Fibroblast of villous mesenchyme (primary cell): Measurements from ENCODE around the genes PPP2R2C and TADA2B.

DNA sequence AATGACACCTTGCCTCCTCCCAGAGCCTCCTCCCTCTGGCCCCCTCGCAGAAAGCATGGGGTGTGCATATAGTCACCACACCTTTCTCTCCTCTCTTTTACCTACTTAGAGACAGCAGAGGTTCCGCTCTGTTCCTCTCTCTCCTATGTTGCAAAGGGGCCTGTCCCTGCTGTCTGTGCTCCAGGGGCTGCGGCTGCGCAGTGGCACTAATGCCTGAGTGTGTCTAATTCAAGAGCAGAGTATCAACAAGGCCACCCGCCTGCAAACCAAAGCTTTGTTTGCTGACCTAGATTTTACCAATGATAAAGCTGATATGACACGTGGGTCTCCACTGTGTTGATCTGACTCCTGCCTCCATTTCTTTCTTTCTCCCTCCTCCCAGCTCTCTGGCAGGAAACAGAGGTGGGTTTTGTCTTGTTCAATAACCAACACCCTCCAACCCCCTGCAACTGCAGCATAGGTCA lies 74.9 kb downstream of the NSG1 start:
- CAGE, long polyA plus RNA: no peak

- CAGE, long polyA plus RNA: no peak
These were observed 8.1 kb upstream of the MSX1 start for GRCh38 chr4:4851417-4851727.

DNA sequence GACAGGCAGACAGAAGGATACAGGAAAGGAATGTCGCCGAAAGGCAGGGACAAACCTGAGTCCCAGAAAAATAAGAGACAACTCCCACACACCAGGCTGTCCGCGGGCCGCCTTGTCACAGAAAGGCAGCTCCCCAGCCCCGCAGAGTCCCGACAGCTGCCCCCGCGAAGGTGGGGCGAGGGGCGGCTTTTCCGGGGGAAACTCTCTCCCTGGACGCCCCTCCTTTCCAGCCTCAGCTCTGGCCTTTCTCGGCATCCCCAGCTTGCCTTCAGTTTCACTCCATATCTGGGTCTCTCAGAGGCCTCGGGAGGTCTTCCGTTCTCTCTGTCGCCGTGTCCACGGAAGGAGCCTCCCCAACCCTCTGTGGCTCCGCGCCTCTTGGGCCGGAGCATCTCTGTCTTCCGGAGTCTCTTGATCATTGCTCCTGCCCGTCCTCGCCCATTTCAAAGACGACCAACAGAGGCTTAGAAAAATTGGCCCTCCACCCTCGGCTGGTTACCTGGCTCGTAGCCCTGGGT lies 6.1 kb upstream of the MSX1 start:
- CAGE, long polyA plus RNA: no peak

- CAGE, long polyA plus RNA: no peak
These were observed 263.9 kb downstream of the EVC2 start for GRCh38 chr4:5444471-5444864.

- CAGE, long polyA plus RNA: no peak
These were observed 41.4 kb downstream of the EVC start for GRCh38 chr4:5752449-5752755.

DNA sequence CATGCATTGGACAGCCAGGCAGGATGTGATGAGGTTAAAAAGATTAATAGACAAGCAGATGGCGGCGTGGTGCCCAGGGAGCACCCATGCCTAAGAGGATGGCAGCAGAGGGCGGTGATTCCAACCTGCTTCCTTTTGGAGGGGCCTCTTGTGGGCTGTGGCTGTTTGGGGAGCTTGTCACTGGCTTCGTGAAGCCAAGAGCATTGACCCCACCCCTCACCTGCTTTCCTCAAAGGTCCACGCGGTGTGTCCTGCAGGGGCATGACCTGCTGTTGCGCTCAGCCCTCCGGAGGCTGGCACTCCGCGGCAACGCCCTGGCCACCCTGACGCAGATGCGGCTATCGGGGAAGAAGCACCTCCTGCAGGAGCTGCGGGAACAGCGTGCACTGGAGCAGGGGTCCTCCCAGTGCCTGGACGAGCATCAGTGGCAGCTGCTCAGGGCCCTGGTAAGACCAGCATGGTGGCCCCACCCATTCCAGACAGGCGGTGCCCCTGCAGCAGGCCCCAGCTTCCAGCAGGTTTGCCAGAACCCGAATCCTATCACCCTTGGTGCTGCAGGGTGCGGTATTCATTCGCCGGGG lies 85.9 kb downstream of the EVC start:
- CAGE, long polyA plus RNA: no peak

- CAGE, long polyA plus RNA: no peak
These were observed 67.5 kb downstream of the CRMP1 start for GRCh38 chr4:5825376-5825834.

DNA sequence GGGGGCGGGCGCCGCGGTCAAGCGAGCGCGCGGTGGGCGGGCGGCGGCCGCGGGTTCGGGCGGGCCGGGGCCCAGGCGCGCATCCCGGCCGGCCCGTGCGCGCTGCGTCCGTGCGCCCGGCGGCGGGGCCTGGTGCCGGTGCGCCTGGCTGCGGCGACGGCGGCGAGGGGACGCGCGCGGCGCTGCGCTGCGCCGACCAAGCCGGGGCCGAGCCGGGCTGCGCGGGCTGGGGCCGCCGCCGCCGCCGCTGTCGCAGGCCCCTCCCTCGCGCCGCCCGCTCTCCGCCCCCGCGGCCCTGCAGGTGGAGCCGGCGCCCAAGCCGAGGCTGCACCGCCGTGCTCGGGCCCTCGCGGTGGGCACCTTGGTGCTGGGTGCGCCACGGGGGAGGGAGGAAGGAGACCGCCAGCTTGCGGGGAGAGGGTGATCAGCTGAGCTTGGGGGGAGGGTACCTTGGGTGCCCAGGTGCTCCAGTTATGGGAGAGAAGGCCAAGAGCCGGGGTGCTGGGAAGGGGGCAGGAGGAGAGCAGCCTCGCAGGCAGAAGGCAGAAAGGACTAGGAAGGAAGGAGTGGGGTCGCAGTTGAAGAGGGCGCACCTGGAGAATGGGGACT lies at the start of gene PPP2R2C:
TSS of gene PPP2R2C (minus strand) at position 219 of the 609 bp plus-strand sequence.
- CAGE, long polyA plus RNA: no peak

DNA sequence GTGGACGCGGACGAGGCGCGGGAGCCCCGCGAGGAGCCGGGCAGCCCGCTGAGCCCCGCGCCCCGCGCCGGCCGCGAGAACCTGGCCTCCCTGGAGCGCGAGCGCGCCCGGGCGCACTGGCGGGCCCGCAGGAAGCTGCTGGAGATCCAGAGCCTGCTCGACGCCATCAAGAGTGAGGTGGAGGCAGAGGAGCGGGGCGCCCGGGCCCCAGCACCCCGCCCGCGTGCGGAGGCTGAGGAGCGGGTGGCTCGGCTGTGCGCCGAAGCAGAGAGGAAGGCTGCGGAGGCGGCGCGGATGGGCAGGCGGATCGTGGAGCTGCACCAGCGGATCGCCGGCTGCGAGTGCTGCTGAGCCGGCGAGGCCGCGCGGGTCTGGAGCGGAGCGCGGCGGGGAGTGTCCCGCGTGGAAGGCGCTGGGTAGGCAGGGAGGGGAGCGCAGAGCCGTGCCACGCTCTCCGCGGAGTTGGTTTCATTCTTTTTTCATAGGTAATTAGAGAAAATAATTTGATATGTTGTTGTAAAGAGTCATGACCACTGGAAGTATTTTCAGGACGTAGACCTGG lies 428 bp downstream of the ENSG00000170846 start:
- CAGE, long polyA plus RNA: no peak

- CAGE, long polyA plus RNA: no peak
These were observed 27.5 kb upstream of the KIAA0232 start for GRCh38 chr4:6755055-6755352.

DNA sequence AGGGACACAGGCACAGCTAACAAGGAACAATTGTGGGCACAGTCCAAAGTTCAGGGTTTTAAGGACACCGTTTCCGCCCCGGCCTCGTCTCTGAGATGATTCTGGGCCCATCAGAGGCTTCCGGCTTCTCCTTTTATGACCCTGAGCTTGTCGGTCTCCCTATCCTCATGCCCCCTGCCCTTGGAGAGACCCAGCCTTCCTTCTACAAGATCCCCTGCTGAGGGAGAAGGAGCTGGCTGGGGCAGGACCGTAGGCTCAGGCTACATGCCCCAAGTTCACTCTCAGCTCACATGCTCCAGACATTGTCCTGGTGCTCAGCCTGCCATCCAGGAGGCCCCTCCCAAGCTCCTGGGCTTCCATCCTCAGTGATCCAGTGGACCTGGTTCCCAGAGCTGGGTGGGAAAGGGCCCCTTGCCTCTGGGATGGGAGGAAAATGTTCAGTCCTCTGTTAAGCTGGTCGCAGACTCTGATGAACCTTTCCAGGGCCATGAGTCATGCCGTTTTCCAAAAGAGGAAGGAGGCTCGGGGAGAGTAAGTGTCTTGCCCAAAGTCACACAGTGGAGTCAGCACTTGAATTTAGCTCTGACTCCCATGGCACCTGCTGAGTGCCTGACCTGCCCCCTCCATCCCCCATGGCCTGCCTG lies 14.2 kb upstream of the KIAA0232 start:
- CAGE, long polyA plus RNA: no peak

- CAGE, long polyA plus RNA: no peak
These were observed 2.3 kb upstream of the KIAA0232 start for GRCh38 chr4:6780231-6780703.

- CAGE, long polyA plus RNA: no peak
These were observed 19.4 kb downstream of the KIAA0232 start for GRCh38 chr4:6801856-6802405.

DNA sequence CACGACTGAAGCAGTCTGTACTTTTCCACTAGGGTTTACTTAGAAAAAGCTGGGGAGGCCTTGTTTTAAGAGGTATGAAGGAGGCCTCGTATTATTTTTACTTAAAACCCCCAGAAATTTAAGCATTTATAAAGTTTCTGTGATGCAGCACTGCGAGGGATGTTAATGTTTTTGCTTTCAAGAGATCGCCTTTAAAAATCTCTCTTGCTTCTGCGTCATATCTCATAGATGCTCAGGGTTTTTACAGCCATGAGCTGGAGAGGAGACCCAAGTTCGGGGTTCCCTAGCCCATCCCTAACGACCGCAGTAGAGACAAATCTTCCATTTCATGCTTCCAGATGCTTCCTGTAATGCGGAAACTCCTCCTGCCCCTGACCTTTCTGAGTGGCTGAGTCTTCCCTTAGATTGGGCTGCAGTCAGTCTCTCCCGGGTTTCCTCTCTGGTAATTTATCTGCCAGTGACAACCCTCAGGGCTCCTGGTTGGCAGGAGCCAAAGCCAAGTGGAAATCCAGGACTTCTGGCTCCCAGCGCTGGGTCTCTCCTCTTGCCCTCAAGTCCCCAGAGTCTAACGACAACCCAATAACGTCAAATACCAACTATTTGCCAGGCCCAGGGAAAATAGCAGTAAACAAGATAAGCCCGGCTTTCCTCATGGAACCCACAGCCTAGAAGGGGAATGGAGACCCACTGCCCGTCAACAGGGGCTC lies 1.3 kb upstream of the TBC1D14 start:
- CAGE, long polyA plus RNA: no peak

DNA sequence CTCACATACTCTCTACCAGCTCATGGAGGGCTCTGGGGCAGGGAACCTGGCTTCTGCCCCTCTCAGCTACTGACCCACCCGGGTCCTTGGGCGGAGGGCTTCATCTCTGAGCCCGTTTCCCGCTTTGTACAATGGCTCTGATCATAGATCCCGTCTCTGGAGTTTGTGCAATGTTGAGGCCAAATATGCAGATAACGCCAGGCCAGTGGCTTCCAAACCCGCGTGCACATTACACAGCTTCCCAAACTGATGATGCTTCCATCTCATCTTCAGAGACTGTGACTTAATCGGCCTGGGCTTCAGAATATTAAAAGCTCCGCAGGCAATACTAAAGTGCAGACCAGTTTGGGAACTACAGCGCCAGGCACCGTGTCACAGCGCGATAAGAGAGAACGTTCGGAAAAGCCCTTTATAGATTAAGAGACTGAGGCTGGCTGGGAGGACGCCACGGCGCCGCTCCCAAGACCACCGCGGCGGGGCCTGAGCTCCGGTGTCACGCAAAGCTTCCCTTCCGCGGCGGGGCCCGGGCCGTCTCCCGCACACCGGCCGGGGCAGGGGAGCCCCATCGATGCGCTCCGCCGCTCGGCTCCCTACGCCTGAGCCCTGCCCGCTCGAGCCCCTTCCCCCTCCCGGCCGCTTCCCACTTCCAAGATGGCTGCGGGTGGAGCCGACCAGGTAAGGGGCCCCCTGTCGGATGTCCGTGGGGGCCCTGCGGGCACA lies 635 bp upstream of the TBC1D14 start:
- CAGE, long polyA plus RNA: no peak

- CAGE, long polyA plus RNA: no peak
These were observed at the start of gene TADA2B for GRCh38 chr4:7043149-7043886. TADA2B (plus strand) TSS chr4:7043372.

GRCh38 chr4:7054657-7055257 lies 11.6 kb downstream of the TADA2B start:
- CAGE, long polyA plus RNA: no peak

- CAGE, long polyA plus RNA: no peak
These were observed 11.7 kb downstream of the GRPEL1 start for GRCh38 chr4:7056129-7056674.

- CAGE, long polyA plus RNA: no peak
These were observed 102.9 kb downstream of the SORCS2 start for GRCh38 chr4:7295110-7295678.

GRCh38 chr4:7324623-7325201 lies 110.0 kb downstream of the PSAPL1 start:
- CAGE, long polyA plus RNA: no peak